ENCODE measurements around a stretch of chr13.

DNA sequence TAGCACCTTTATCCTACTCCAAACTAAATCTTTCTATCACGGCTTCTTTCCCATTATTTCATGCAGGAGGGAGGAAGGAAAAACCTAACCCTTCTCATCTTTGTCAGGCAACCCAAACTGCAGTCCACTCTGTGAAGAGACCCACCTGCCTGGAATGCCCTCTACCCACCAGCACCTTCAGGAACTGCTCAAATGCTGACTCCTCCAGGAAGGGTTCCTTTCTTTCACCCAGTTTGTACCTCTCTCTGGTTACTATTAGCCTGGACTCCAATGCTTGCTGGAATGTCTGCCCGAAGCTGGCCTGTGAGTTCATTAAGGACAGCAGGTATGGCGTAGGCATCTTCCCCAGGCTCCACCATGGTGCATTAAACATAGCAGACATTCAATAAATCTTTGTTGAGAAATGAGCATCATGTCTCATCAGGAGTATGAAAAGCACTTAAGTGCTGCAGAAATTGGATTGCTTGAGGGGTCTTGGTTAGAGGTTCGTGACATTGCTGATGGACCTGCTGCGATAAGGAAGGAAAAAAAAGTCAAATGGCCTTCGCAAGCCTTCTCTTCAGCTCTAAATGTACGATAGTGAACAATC lies 25.3 kb downstream of the STK24 start:
- PRO-cap = no peak
- RAMPAGE, long total RNA, 2 experiments = no peak in any of the 2 experiments

- PRO-cap = no peak
- RAMPAGE, long total RNA, 2 experiments = no peak in any of the 2 experiments
These were observed 18.9 kb downstream of the STK24 start for GRCh38 chr13:98557860-98558629.

DNA sequence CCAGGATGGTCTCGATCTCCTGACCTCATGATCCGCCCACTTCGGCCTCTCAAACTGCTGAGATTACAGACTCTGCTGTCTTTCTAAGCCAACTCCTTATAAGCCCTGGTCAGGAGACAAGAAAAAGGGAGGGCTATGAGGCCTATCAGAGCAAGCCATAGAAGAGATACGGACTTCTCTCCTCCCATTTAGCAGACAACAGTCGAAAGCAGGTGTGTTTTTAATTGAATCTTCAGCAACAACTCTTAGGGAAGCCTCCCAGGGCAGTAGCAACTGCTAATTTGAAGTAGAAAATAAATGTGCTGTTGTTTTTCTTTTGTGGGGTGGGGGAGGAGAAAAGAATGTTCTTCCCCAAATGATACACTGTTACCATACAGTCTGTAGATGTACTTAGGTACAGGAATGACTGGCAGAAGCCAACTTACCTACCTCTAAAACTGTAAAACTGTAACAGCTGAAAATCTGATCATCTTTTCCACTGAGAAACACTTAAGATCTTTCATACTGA lies 2.6 kb downstream of the STK24 start:
- PRO-cap = no peak
- RAMPAGE, long total RNA, 2 experiments = no peak in any of the 2 experiments

DNA sequence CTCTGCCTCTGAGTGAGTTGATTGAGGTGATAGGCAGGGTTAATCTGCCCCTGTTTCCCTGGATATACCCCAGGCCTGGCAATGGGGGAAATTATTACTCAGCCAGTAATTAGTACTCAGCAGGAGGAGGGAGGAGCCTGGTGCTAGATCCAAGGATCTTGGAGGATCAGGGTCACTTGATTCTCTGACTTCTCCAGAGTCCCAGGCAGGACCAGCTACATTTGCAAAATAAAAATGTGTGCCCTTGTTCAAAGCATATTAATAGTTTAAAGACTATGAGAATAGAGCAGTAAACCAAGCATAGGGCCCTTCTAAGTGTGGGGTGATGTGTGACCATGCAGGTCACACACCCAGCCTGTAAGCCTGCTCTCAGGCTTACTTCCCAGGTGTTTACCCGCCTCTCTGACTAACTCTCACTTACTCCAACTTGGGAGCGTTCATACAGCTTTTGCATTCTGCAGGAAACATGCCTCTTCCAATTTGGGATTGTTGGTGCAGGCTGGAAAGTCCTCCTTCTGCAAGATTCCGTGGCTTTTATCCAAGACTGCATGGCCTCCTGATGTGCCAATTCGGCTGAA lies 7.9 kb upstream of the STK24 start:
- PRO-cap = no peak
- RAMPAGE, long total RNA, 2 experiments = no peak in any of the 2 experiments

DNA sequence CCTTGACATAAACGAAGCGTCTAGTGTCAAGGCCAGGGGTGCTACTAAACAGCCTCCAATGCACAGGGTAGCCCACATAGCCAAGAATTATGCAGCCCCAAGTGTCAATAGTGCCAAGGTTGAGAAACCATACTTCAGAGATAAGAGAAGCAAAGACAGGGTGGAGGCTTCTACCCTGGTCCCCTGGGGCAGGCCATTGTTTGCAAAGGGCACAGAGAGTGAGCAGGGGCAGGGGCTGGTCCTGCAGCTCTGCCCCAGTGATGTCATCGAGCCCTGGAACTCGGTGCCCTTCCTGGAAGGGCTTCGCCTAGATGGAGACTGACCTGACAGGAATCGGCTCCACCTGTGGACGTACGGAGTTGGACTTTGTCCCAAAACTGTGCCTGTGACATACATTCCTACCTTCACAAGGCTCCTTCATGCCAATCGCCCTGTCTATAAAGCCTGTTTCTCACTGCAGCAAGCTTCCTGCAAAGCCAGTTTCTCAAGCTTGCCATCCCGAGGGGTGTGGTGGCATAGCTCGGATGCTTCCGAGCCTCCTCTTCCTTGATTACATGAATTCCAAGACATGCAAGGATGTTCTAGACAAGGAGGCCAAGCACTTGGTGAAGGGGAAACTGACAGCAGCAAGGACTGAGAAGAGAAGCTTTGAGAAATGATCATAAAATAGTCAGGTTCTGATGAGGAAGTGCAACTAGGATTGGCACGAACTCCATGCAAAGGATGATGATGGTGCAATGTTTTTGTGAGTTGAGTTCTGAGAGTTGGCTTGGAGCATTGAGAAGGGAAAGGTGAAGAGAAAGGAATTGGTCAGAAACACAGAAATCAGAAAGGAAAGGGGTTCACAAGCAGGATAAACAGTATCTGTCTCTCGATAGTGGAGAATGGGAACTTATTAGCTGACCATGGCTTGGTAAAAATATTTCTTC lies 73.6 kb upstream of the STK24 start:
- PRO-cap = no peak
- RAMPAGE, long total RNA, 2 experiments = no peak in any of the 2 experiments

- PRO-cap = no peak
- RAMPAGE, long total RNA, 2 experiments = no peak in any of the 2 experiments
These were observed 76.5 kb upstream of the STK24 start for GRCh38 chr13:98653362-98653785.

DNA sequence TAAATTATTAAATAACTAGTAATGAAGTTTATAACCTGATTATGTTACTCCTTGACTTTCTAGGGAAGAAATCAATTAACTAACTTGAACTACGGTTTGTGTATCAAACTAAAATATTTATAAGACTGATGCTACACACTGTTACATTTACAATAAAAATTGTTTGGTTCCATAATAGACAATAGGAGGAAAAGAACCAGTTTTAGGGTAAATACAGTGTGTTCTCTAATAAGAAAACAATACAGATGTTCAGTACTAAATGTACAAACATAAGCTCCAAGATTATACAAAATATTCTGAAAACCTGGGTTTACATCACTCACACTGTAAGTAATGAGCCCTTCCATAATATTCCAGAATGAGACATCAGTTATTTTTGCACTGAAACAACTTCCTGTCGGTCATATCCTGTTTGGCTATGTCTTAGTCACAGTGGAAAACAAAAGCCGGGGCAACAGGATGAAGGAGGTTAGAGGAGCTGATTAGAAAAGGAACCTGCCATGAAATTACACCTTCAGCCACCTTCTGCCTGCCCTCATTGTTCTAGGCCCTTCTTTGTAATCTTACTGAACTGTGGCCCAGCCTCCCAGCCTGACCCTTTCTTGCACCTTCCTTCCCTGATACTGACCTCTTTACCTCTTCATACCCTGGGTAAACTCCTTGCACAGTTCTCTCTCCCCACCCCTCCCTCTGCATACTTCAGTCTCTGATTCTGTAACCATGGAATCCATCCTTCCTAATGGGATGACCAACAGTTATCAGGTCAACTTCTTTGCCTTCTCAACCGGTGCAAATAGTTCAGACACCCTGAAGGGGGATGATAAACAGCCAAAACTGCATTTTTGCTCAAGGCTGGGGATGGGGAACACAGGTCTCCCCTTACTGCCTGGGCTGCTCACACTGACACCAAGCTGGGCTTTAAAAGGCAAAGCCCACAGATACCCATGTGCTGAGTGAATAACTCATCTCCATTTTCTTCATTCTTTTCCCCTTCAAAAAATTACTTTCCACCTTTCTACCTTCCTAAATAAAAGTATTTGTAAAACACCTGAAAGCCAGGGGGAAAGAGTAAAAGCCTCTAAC lies 67.3 kb downstream of the DOCK9 start:
- PRO-cap = bidirectional peak, plus-strand start at position 472 of the sequence, minus-strand start at position 360 of the sequence
- RAMPAGE, long total RNA, 2 experiments = no peak in any of the 2 experiments

- PRO-cap = no peak
- RAMPAGE, long total RNA, 2 experiments = no peak in any of the 2 experiments
These were observed 1.0 kb upstream of the UBAC2 start for GRCh38 chr13:99199603-99200030.

GRCh38 chr13:99218912-99219447 lies 18.3 kb downstream of the UBAC2 start:
- PRO-cap = no peak
- RAMPAGE, long total RNA, 2 experiments = no peak in any of the 2 experiments

DNA sequence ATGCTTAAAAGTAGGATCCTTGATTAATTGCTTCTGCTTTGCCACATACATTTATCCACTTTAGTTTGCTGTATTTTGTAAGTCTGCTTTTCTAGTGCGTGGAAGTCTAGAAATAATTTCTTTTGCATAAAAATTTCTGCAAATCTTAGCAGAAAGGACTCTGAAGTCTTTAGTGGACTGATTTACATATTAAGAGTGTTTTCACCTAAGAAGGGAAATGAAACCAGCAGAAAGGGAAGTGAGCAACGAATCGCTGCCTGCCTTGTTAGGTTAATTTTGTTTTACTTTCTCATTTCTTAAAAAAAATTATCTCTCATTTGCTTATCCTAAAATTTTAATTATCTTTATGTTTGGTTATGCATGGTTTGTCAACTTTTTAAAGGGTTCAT lies 721 bp upstream of the GPR18 start:
- PRO-cap = no peak
- RAMPAGE, long total RNA, 2 experiments = no peak in any of the 2 experiments

- PRO-cap = no peak
- RAMPAGE, long total RNA, 2 experiments = no peak in any of the 2 experiments
These were observed 4.2 kb downstream of the GPR183 start for GRCh38 chr13:99302961-99303480.

DNA sequence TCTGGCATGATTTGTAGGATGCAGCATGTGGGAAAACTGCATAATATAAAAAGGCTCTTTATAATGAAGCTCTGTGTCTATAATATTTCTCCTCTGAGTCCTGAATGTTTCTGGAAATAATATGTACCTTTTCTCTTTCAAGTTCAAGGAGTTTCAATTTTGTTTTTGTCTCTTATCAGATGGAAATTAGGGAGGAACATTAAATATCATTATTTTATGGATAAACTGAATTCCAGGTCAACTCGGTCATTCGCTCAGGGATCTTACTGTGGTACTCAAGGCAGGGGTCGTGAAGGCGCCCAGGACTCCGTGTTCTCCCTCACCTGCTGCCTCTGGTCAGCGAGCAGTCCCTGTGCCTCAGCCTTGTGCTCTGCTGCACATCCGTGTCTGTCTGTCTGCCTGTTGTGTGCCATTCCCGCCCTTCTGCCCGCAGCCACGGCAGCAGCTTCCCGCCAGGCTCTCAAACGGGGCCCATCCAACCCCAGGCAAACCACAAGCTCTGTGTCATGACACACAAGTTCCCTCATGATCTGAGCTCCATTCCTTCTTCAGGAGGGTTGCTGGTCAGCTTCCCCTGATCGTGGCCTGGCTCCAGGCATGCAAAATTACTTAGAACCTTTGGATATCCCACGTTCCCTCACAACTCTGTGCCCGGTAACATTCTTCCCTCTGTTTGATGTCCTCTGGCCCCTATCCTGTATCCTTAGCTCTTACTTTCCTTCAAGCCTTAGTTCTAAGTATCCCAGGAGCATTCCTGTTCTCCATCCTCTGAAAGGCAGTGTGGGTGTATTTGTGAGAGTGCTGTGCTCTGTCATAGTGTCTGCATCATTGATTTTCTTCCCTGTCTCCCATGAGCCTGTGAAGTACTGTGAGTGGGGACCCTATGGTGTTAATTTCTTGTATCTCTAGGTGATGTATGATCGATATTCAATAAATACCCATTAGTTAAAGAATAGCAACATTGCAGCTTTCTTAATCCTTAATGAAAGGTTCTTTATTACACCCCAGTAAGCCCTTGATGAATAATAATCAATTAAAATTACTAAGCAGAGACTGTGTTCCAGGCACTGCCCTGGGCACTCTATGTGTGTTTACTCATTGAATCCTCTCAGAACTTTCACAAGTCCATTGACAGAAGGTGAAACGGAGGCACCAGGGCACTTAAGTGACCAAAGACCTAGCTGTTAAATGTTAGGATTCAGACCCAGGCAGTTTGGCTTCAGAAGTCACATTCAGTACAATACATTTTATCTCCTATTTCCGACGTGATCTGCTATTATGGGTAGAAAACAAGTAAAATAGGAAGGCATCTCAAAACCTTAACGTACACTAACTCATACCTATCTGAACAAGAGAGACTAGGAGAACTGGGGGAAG lies 3.1 kb downstream of the GPR183 start:
- PRO-cap = bidirectional peak, plus-strand start at position 540 of the sequence, minus-strand start at position 397 of the sequence
- RAMPAGE, long total RNA, 2 experiments = no peak in any of the 2 experiments

- PRO-cap = no peak
- RAMPAGE, long total RNA, 2 experiments = no peak in any of the 2 experiments
These were observed 42.6 kb downstream of the TM9SF2 start for GRCh38 chr13:99543796-99544265.

DNA sequence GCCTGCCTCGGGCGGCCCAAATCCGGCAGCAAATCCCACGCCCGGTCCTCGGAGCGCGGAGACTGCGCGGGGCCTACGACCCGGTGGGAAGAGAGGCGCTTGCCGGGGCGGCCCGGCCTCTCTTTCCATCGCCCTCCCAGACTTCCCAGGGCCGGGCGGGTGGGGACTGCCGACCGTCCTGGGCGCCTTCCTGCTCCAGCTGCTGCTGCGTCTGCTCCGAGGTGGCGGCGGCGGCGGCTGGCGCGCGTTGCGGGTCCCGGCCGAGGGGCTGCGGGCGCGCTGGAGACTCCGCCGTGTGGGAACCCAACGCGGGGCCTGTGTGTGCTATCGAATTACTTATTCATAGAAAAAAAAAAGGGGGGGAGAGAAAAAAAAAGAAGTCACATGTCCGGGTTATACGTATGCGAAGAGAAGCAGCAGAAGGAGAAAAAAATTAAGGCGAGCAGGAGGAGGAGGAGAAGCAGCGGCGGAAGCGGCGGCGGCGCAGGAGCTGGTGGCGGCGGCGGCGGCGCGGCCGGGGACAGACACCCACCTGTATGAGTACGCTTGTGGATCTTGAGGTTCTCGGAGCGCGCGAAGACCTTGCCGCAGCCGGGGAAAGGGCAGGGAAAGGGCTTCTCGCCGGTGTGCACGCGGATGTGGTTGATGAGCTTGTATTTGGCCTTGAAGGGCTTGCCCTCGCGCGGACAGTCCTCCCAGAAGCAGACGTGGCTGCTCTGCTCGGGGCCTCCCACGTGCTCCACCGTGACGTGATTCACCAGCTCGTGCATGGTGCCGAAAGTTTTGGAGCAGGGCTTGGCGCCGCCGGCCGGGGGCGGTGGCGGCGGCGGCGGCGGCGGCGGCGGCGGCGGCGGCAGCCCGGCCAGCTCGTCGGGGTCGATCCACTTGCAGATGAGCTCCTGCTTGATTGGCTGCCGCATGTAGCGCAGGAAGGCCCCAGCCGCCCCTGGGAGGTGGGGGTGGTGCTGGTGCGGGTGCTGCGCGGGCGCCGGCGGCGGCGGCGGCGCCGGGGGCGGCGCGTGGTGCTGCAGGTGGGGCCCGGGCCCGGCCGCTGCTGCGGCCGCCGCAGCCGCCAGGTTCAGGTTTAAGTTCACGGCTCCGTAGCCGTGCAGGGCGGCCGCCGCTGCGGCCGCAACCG lies 1.6 kb downstream of the ZIC5 start:
- PRO-cap = no peak
- RAMPAGE, long total RNA, 2 experiments = no peak in any of the 2 experiments

DNA sequence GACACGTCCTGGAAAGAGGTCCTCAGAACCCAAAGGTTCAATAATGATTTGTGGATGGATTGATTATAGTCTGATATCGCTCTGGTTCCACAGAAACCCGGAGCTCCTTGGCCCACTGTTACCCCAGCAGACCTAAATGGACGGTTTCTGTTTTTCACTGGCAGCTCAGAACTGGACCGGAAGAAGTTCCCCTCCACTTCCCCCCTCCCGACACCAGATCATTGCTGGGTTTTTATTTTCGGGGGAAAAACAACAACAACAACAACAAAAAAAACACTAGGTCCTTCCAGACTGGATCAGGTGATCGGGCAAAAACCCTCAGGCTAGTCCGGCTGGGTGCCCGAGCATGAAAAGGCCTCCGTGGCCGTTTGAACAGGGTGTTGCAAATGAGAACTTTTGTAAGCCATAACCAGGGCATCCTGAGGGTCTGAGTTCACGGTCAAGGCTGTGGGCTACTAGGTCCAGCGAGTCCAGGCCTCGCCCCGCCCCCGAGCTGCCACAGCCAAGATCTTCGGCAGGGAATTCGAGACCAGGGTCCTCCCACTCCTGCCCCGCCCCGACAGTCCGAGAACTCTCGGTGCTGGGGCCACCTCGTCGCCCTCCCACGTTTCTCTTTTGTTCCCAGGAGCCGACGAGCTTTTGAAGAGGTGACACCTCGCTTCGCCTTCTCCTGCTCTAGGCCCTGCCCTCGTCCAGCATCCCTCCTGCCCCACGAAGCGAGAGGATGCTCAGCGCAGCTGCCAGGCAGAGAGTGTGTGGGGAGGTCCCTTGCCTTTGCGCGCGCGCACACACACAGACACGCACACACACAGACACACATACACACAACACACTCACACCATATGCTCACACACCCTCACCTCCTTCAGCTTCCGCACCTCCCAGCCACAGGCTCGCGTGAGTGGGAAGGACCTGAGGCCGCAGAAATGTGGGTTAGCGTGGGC lies 8.7 kb downstream of the ZIC2 start:
- PRO-cap = no peak
- RAMPAGE, long total RNA, 2 experiments = no peak in any of the 2 experiments

GRCh38 chr13:100091384-100091743 lies 2.5 kb downstream of the PCCA start:
- PRO-cap = no peak
- RAMPAGE, long total RNA, 2 experiments = no peak in any of the 2 experiments

- PRO-cap = no peak
- RAMPAGE, long total RNA, 2 experiments = no peak in any of the 2 experiments
These were observed 198.4 kb downstream of the GGACT start for GRCh38 chr13:100390030-100390750.

DNA sequence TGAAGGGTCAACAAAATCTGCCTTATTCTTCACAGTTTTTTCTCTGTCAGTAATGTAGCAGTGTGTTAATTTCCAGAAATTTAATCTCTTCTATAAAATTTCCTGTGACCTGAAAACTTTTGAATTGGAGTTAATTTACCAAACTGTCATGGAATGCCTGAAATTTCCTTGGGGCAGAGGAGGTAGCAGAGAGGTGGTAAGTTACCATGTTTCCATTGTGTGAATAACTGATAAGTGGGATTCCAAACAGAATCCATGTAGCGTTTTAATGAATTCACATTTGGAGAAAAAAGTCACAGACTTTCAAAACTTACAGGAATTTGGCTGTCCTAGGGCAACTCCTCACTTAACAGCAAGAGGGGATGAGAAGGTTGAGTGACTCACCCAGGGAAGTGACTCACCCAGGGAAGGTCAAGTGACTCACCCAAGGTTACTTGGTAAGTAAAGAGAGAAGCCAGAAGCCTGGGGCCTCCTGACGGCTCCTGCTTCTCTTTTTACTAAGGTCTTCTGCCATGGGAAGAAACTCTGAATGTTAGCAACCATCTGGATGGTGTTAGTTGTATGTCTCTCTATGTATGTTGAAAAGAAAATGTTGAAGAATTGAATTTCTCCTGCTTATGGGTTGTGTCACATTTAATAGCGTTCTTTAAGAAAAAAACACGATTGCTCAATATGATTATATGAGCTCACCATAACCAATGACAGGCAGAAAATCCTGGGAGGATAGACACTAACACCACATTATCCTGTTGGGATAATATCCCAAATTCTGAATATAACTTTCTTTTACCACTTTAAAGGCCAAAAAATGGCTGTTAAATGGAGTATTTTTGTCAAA lies 195.8 kb downstream of the GGACT start:
- PRO-cap = no peak
- RAMPAGE, long total RNA, 2 experiments = no peak in any of the 2 experiments

DNA sequence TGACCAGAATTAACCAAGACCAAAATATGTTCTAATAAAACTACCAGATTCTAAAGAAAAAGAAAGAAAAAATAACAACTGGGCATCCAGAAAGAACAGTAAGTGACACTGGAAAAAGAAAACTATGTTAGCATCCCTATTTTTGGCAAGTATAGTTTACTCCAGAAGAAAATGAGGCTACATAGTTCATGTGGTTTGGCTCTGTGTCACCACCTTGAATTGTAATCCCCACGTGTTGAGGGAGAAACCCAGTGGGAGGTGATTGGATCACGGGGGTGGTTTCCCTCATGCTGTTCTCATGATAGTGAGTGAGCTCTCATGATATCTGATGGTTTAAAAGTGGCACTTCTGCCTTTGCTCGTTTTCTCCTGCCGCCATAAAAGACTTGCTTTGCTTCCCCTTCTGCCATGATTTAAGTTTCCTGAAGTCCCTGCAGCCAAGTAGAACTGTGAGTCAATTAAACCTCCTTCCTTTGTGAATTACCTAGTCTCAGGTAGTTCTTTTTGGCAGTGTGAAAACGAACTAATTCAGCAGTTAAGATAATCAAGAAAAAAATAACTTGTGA lies 77.0 kb downstream of the ITGBL1 start:
- PRO-cap = no peak
- RAMPAGE, long total RNA, 2 experiments = no peak in any of the 2 experiments

DNA sequence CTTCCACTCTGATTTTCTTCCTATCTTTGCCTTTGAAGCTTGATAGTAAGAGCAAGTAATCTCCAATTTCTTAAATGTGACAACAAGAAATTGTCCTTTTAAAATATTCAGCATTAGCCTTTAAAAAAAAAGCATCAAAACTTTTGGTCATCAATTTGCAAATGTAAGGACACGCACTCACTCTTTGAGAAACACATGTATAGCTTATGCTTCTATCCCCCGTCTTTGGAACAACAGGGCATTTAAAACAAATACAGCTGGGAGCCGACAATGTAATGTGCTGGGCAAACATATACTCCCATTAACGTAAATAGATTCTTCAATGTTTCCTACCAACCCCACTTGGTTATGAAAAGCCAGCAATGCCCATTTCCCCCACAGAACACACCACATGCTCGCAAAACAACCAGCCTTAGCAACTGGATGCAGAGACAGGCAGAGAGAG lies 1.6 kb downstream of the FGF14 start:
- PRO-cap = no peak
- RAMPAGE, long total RNA, 2 experiments = no peak in any of the 2 experiments